Epidermal melanocyte (primary cell): Measurements from ENCODE around the genes SLC13A1 and GRM8.

- RRBS, result no CpG with 5 or more reads among the region's 54 CpGs
Observed at GRCh38 chr7:121873336-121874435, 725 bp downstream of the PTPRZ1 start.

- RRBS, result no CpG with 5 or more reads among the region's 5 CpGs
Observed at GRCh38 chr7:122325389-122325881, 20.9 kb upstream of the FEZF1 start.

DNA sequence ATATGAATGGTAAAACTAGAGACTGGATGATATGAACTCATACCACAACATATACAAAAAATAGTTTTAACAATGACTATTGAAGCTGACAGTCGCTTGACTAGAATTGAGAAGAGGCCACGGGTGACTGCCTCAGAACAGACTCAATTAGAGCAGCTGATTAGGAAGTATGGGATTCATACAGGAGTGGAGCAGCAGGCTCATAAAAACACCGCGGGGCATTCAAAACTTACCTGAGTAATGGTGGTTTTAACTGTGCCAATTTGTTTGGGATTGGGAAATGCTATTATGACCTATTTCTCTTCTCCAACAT, 2.1 kb downstream of the CADPS2 start:
- RRBS, result no CpG with 5 or more reads among the region's 4 CpGs

DNA sequence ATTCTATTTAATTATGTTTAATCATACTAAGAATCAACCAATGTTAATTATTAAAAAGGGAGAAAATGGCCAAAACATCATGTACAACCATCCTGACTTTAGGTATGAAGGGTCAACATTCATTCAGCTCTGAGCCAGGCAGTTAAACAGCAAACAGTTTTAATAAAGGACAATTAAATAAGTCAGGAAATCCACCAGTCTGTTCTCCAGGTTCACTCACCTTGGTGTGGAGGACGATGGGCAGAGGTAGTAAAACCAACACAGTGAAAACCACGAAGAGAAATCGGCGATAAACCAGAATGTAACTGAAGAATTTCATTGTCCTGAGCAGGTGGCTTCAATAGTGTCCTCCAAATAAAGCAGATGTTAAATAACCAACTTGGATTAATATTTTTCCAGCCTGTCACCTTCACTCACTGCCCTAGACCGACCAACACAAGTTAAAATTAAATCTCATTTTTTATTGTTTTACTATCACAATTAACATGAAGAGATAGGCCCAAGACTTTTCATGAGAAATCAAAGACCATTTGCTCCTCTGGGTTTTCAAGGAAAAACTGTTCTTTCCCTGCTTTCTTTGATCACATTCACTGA, at the start of gene SLC13A1:
TSS of gene SLC13A1 (minus strand) at position 342 of the 594 bp plus-strand sequence.
- RRBS, result no CpG with 5 or more reads among the region's 5 CpGs

GRCh38 chr7:123216790-123217049, 17.0 kb upstream of the SLC13A1 start:
- RRBS, result no CpG with 5 or more reads among the region's 1 CpG

GRCh38 chr7:123657978-123658413, 2.3 kb downstream of the LMOD2 start:
- RRBS, result no CpG with 5 or more reads among the region's 6 CpGs

- RRBS, result no CpG with 5 or more reads among the region's 6 CpGs
Observed at GRCh38 chr7:123748047-123748284, 837 bp downstream of the WASL start.

DNA sequence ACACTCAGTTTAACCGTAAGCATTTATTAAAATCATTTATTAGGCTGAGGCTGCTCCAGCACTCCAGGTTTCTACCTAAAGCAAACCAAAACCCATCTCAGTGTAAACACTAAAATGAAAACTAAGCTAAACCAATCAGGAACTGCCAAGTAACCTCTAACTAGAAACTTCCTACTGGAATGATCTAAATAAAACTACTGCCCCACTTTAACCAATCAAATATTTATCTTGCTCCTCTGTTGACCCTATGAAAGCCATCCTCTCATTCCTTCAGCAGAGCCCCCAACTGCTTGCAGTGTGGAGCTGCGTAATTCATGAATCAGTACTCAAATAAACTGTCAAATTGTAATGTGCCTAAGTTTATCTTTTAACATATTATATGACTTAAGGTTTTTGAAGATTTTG, 47.6 kb downstream of the GPR37 start:
- RRBS, result no CpG with 5 or more reads among the region's 2 CpGs

DNA sequence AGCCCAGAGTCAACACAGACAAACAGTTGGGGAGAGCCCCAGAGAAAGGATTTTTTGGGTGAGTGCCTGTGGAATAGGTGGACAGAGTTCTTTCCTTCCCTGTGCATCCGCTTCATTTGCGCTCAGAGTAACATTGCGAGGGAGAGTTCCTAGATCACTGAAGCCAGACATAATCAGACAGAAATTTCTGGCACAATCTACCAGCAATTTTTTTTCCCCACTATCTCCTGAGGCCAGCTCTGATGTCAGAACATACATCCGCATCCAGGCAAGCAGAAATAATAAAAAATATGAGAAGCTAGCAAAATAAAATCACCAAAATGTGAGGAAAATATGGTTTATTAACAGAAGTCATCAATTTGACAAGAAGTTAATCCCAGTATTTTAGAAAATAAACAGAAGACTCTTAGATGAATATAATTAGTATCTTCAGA, 22.9 kb upstream of the POT1 start:
- RRBS, result no CpG with 5 or more reads among the region's 4 CpGs

DNA sequence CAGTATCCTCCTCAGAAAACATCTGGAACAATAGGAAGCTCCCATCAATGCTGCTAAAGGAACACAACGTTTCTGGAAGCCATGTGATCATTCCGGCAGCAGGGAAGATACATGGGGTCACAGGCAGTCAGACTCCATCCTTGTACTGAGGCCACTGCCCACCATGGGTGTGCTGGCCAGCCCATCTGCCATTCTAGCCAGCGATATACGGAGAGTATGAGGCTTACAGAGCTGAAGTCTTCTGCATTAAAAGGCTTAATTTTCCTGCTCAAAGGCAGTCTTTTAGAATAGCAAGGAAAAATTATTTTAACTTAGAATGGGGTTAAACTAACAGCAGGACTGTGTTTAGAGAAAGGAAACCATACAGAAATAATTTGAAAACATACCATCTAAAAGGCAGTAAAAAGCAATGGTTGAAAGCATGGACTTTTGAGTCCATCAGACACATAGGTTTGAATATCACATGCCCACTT, 25.0 kb downstream of the GRM8 start:
- RRBS, result no CpG with 5 or more reads among the region's 4 CpGs

- RRBS, result 3% methylated on average over 27 of the region's 77 CpGs
Observed at GRCh38 chr7:127252671-127253440, at the start of gene GRM8. Gene GRM8 (minus strand): TSS chr7:127252941.

GRCh38 chr7:127368983-127370157, 23.1 kb downstream of the ZNF800 start:
- RRBS, result no CpG with 5 or more reads among the region's 1 CpG

GRCh38 chr7:127731369-127731693, 79.3 kb downstream of the SND1 start:
- RRBS, result no CpG with 5 or more reads among the region's 6 CpGs

DNA sequence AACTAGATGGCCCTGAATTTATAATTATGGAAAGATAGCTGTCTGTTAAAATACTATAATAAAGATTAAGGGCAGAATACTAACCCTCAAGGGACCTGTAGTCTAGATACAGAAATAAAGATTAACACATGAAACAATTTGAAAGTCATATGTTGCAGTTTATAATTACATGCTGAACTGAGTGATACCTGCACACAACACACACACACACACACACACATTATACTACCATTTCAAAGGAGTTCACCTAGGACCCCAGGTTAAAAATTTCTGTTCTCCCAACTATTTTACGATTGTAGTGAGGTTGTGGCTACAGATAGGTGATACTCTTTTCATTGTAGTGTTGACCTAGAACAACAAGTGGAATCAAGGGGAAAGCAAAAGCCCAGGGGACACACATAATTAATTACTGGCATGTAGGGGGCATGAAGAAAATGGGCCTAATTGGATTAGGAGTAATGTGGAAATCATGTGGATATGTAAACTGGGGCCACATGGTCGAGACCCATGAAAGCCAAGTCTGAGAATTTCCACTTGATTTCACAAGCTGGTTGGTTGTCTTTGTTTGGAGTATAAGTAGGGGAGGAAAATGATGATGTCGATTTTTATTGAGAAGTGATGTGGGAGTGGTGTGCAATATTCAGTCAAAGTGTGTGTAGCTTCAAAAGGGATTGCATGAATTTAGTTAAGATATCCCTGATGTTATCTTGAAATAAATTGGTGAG, 132.0 kb downstream of the LRRC4 start:
- RRBS, result no CpG with 5 or more reads among the region's 3 CpGs

DNA sequence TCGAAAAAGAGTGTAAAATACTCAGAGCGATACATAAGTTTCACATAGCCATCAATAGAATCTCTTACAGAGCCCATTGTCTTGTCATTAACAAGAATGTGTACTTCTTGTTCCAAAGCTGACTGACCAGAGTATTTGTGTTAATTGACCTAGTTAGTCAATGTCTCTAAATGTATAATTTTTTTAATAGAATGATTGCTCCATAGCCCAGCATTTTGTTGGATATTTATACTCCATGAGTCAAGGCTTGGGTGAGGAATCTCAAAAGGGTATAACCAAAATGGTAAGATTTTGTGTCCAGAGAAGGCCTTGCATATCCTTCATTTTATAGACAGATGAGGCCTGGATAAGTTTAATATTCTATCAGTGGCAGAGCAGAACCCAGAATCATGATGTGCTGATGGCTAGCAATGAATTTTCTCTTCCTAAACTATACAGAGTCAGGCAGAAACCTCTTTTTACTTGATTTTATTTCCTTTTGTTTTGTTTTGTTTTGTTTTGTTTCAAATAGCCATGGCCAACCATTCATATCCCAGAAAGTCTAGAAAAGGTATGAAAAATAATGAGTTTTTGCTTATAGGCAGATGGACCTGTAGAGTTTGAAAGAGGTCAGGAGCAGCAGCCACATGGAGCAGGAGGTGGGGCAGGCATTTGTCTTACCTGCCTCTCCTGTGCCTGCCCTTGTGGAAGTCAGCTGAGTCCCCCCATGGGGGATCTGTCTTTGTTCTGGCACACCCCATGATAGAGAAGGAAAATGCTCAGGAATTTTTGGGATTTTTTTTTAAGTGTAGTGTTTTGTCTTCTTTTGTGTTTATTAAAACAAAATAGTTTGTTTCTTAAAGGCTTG, 44.9 kb downstream of the LRRC4 start:
- RRBS, result no CpG with 5 or more reads among the region's 2 CpGs

DNA sequence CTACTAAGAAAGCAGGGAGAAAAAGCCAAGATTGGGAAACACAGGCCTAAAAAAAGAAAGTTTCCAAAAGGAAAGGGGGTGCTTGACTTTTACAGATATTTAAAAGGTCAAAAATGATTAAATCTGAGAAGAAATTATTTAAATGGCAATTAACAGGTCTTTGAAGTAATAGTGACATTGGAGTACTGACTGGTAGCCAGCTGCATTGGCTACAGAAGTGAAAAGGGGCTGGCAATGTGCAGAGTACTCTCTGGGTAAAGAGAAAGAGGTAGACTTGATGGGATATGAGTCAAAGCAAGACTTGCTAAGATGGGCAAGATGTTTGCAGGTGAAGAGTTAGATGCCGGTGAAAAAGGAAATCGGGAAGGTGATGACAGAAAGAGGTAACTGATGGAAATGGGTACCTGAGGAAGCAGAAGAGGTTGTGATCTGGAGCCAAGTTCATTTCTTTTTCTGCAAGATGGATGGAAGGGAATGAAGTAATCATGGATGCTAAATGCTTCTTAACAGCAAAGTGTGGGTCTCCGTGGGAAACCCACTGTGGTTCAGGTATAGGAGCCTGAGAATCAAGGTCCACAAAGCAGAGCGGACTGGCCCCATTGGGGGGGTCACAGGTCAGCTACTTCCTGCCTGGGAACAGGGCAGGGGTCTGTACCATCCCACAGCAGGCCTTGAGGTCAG, 33.7 kb upstream of the LRRC4 start:
- RRBS, result no CpG with 5 or more reads among the region's 4 CpGs

DNA sequence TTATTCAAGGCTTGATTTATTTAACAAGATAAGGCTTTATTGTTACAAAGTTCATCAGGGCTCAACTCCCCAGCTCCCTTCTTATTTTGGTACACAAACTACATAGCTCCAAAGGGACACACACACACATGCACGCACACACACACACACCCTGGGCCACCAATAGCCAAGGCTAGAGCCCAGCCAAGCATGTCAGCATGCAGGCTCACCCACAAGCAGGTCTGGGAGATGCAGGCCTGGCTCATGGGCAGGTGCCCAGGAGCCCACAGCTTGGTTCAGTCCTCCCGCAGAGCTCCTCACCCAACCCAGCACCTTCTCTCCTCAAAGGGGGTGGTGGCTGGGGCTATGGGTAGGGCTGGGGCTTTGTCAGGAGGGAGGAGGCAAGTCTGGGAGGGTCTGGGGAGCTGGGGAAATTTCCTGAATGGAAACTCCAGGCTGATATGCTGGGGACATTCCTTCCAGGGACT, 23.5 kb downstream of the LEP start:
- RRBS, result no CpG with 5 or more reads among the region's 2 CpGs

DNA sequence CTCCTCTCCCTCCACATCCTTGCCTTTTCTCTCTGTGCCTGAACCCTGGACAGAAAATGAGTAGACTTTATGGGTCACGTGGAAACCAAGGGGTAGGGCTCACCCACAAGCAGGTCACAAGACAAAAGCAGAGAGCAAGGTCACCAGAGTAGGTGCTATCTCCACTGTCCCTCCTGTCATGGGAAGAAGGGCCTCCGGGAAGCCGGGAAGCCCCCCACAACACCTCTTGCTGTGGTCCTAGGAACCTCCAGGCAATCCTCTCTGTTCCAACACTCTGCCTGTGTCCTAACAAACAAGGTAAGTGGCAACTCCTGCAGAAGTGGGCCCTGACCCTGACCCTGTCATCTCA, 23.9 kb downstream of the LEP start:
- RRBS, result no CpG with 5 or more reads among the region's 3 CpGs